Jurkat, Clone E6-1 (cell line): ENCODE measurements around the gene FAR1.

DNA sequence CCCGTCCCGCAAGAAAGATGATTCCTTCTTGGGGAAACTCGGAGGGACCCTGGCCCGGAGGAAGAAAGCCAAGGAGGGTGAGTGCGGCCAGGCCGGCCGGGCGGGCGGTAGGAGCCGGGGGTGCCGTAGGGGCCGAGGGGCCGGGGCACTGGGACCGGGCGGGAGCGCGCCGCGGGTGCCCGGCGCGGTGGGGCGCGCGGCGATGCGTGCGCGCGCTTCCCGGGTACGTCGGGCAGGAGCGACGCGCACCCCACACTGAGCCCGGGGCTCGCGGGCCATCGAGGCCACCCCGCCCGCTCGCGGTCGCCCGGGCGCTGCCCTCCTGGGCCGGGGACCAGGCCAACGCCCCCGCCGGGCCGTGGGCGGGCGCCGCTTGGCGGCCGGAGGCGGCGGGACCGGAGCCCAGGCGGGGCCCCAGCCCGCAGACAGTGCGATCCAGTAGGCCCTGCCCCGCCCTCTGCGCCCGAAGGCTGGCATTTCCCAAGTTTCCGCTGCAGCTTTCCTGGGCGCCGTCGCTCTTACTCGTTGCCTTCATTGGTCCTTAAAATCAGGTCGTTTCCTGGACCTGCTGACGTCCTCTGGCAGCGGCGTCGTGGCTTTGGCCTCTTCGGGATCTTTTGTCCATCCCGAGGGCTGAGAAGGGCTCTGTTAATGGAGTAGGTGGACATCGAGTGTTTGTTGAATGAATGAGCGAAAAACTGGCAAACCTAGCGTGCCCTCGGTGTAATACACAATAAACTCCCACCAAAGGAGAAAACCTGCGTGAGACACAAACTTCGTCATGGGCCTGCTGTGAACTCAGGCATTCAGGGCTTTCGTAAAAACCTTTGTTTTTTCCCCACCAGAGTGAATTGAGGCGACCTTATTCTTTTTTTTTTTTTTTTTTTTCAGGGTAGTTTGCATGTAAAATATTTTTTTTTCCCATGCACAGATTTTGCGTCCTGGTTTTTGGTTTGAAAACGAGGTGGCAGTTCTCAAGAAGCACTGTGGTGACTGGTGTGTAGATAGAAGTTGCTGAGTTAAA, 648 bp downstream of the PARVA start:
- RRBS: 95% methylated on average over 29 of the region's 88 CpGs

GRCh38 chr11:12435244-12435468, 57.8 kb downstream of the PARVA start:
- RRBS: no CpG with 5 or more reads among the region's 1 CpG

GRCh38 chr11:12435469-12435820, 58.1 kb downstream of the PARVA start:
- RRBS: no CpG with 5 or more reads among the region's 2 CpGs

- RRBS: 45% methylated on average over 2 of the region's 7 CpGs
Observed at GRCh38 chr11:12537711-12538433, 136.3 kb upstream of the TEAD1 start.

DNA sequence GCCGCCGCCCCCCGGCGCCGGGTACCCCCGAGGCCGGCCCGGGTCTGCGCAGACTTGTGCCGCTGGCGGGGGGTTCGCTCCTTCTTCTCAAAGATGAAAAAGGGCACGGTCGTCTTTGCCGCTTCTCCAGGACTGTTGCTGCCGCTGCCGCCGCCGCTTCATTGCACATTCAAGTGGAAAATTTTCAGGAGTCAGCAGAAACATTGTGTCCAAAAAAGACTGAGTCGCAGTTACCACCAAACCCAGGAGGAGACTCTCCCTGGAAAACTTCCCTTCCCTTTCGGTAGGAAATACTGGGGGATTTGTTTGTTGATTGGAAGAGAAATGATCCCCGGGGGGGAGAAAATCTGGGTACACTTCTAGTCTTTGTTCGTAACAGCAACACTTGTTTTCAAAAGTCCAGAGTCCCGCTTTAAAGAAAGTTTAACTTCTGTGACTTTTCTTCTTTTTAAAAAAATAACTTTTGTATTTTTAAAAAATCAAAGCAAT, 1.1 kb downstream of the TEAD1 start:
- RRBS: no CpG with 5 or more reads among the region's 24 CpGs

- RRBS: no CpG with 5 or more reads among the region's 7 CpGs
Observed at GRCh38 chr11:12725549-12726202, 51.5 kb downstream of the TEAD1 start.

GRCh38 chr11:12744661-12745259, 70.5 kb downstream of the TEAD1 start:
- RRBS: no CpG with 5 or more reads among the region's 10 CpGs

- RRBS: no CpG with 5 or more reads among the region's 1 CpG
Observed at GRCh38 chr11:12767024-12767345, 92.8 kb downstream of the TEAD1 start.

DNA sequence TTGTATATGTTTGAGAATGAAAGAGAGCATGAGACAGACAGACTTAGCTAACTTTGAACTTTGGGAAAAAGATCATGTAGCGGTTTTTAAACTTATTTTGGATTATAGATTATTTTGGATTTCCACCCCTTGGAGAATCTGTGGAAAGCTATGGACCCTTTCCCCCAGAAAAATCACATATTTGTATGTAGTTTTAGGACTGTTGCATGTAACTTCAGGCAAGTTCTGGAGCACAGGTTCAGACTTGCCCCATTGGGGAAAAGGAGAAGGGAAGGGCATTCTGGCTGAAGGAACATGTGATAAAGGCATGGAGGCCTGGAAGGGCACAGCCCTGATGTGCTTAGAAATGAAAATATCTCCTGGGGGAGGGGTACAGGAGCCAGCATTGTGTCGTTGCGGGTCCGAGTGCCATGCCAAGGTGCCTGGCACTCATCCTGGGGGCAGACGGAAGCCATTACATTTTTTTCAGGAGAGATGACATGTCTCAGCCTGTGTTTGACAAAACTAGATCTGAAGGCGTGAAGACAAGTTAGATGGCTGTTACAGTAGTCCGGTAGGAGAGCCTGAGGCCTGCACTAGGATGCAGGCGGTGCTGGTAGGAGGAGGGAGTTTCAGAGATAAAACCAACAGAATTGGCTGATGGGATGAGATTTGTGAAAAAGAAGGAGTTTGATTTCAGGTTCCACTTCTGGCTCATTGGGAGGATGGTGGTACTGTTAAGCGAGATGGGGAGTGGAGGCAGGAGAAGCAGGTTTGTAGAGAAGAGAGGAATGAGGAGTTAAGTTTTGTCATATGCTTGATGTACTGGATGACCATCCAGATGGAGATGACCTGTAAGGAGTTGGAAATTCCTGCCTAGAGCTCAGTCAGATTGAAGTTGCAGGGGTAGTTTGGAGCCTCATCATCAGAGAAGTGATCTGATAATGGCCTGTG, 96.9 kb downstream of the TEAD1 start:
- RRBS: no CpG with 5 or more reads among the region's 9 CpGs

DNA sequence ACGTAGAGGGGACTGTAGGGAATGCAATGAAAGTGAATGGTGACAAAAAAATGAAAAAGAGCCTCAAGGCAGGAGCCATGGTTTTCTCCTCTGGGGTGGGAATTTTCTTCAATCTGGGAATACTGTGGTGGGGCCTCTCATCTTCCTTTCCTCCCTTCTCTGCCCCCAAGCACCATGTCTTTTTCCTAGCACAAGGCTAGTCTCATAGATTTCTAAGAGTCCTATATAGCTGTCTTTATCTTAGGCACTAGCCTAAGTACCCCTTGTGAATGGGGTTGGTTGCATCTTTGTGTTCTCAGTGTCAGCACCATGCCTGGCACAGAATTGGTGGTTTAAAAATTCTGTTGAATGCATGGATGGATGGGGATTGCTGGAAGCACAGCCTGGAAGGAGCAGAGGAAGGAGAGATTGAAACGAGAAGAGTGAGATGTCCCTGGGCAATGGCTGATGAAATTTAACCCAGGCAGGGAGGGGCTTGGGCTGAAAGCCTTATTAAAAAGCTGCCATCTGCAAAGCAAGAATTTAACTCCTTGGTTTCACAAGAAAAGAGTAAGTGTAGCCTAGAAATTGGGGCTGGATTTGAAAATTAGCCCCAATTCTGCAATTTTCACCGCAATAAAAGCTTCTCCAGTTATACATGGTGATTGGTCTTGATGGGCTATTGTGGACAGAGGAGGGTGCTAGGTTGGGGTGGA, 126.6 kb downstream of the TEAD1 start:
- RRBS: no CpG with 5 or more reads among the region's 3 CpGs

GRCh38 chr11:12839348-12839932, 165.2 kb downstream of the TEAD1 start:
- RRBS: no CpG with 5 or more reads among the region's 9 CpGs

- RRBS: no CpG with 5 or more reads among the region's 7 CpGs
Observed at GRCh38 chr11:12862607-12863108, 146.5 kb upstream of the RASSF10 start.

GRCh38 chr11:13012221-13012780, 3.2 kb downstream of the RASSF10 start:
- RRBS: no CpG with 5 or more reads among the region's 7 CpGs

DNA sequence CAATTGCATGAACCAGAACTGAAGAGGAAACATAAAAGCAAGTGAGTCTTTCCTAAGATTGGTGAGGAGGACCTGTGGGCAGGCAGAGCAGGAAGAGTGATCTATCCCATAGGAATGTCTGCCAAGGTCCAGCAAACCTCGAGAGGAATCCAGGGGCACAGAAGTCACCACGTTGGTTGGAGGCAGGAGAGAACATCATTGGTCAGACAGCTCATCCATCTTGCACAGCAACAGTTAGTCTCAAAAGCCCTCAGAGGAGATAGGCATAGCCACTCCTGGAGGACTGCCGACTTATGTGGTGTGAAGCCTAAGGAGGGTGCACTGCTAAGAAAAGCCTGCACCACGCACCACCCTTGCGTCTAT, 109.0 kb downstream of the RASSF10 start:
- RRBS: no CpG with 5 or more reads among the region's 5 CpGs

DNA sequence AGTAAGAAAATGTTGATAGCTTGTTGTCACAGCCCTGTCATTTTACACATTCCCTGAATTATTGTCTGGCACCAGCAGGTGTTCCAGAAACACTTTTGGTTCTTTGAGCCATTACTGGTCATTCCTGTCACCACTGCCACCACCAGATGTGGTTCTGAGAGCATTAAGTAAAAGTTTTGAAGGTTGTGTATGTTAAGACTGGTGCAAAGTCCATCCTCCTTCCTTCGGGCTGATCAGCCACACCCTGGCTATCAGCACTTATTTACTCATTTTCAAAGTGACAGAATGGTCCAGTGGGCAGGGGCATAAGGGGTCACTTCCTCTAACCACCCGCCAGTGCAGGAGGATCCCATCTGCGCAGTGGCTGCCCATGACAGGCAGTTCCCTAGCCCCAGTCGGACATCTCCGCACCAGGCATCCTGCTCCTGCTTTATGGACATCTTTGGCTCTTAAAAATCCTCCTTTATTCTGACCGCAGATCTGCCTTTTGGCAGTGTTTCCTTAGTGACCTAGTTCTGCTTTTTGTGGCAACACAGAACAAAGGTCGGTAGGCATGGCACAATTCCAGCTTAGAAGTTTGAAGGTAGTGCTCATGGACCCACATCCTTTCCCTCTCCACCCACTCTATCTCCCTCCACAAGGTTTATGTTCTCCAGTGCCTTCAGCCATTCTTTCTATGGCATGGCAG, 55.8 kb downstream of the BMAL1 start:
- RRBS: no CpG with 5 or more reads among the region's 7 CpGs

- RRBS: no CpG with 5 or more reads among the region's 6 CpGs
Observed at GRCh38 chr11:13462166-13462642, 818 bp downstream of the BTBD10 start.

GRCh38 chr11:13668540-13669214, at the start of gene FAR1:
Gene FAR1, plus strand, starts transcription at chr11:13668668.
- RRBS: 2% methylated on average over 24 of the region's 81 CpGs

GRCh38 chr11:13952264-13952560, 10.3 kb upstream of the SPON1 start:
- RRBS: no CpG with 5 or more reads among the region's 1 CpG

DNA sequence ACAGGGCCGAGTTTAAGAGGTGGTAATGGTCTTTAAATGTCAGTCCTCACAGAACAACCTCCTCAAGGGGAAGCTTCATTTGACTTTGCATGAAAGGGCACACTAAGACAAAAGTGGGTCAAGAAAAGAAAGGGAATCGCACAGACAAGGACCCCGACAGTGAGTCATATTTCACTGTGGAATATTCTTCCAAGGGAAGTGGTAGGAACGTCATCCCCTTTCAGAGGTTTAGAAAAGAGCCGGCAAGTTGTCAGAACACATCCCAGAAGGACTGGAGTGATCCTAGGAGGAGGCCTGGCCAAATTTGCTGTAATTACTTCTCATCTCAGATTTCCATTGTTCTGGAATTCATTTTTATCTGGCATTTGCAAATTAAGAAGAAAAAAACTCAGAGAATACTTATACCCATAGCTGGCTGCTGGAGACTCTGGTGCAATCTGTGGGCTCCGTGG, 20.9 kb downstream of the SPON1 start:
- RRBS: no CpG with 5 or more reads among the region's 6 CpGs

DNA sequence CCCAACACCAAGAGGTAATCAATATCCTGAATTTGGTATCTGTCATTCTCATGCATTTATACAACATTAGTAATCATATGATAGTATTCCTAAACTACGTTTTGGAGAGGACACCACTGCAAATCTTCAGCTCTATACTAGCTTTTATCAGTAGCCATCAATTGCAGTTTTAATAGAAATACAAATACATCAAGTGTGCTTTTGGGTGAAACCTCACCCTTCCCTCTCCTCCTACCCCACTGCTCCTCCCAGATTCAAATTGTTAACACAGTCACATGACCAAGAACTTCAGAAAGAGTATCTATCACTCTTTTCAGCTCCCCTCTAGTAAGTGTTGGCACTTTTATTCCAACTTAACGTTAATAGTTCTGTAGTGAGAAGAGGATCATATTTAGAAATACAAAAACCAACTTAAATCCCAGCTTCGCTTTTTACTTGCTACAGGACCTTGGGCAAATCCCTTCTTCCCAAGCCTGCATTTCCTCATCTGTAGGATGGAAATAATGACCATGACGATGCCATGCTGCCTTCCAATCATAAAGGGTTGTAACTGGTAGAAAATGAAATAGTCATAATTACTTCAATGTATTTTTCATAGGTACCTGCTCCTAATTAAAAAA, 17.0 kb downstream of the RRAS2 start:
- RRBS: no CpG with 5 or more reads among the region's 4 CpGs